Sigmoid colon (tissue), 4 donors: Measurements from ENCODE around the gene BCAS4.

DNA sequence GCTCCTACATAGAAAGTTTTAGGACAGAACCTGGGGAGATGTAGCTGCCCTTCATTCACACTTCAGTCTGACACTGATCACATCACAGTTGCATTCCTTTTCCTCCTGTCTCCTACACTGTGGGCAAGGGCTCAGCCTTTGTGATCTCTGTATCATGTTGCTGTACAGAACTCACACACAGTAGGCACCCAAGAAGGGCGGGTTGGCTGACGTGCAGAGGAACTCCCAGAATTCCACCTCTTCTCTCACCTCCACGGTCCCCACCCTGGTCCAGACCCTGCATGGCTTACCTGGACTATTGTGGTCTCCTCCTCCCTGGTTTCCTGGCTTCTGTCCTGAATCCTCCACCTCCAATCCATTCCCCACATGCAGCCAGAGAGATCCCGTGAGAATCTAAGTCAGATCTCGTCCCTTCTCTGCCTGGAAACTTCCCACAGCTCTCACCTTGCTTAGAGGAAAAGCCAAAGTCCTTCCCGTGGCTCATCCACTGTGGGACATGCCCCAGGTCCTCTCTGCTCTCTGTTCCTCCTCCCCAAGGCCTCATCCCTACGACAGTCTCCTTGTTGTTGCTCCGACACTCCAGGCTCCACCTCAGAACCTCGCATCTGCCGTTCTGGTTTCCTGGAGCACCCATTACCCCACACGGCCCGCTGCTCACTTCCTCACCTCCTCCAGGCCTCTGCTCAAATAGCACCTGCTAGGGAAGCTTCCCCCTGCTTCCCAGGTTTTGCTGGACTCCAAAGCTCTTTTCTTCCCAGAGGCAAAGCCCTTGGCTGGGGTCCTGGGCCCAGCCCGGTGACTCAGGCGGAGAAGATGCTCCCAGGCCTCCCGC lies 130.0 kb downstream of the CEBPB start:
- PRO-cap = no peak
- RAMPAGE, long total RNA, 4 experiments = no peak in any of the 4 experiments

DNA sequence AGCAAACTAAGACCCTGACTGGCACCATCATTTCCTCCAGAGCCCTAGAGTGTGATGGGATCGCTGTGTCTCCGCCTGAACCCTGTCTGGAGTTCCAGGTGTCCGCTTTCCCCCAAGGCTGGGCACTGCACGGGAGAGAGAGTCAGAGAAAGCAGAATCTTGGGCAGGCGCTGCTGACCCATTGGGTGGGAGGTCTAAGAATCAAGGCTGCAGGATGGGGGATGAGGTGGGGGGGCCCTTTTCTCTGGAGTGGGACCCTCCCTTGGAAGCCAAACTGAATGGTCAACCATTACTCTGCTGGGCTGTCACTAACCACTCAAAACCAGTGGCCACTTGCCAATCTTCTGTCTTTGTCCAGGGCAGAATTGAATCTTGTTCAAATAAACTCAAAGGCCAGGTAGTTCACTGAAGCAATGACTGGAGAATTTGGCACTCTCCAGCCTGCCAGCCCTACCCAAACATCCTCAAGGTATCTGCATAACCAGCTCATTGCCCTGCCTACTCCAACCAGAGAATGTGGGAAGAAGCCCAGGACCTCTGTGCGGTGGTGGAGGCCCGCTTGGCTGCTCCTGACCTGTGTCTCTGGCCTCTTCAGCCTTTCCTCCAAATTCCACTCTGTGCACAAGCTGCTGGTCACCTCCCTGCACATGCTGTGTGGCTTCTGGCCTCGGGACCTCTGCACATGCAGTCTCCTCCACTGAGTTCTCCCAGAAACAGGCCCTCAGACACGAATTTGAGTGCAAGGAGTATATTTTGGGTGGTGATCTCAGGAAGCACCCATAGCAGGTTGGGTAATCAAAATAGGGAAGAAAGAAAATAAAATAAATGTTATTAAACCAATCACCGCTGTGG lies 141.2 kb downstream of the CEBPB start:
- PRO-cap = no peak
- RAMPAGE, long total RNA, 4 experiments = no peak in any of the 4 experiments

DNA sequence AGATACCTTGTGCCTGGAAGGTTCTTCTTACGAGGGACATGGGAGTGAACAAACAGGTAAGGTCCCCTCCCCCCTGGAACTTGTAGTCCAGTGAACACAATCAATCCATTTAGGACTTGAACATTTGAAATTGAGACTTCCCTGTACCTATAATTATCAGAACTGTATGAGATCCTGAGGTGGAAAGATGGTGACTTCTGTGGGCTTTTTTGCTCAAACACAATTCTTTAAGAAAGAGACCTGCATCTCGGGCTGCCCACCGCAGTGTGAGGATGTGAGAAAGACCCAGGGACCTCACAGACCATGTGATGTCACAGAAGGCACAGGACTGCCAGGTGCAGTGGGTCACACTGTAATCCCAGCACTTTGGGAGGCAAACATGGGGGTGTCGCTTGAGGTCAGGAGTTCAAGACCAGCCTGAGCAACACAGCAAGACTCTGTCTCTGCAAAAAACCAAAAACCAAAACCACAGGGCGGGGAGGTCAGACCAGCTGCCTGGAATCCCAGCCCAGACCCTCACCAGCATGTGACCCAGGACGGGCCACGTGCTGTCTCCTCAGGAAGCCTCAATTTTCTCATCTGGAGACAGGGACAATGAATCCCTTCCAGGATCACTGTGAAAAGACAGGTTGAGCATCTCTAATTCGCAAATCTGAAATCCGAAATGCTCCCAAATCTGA lies 159.7 kb upstream of the PTPN1 start:
- PRO-cap = no peak
- RAMPAGE, long total RNA, 4 experiments = no peak in any of the 4 experiments

DNA sequence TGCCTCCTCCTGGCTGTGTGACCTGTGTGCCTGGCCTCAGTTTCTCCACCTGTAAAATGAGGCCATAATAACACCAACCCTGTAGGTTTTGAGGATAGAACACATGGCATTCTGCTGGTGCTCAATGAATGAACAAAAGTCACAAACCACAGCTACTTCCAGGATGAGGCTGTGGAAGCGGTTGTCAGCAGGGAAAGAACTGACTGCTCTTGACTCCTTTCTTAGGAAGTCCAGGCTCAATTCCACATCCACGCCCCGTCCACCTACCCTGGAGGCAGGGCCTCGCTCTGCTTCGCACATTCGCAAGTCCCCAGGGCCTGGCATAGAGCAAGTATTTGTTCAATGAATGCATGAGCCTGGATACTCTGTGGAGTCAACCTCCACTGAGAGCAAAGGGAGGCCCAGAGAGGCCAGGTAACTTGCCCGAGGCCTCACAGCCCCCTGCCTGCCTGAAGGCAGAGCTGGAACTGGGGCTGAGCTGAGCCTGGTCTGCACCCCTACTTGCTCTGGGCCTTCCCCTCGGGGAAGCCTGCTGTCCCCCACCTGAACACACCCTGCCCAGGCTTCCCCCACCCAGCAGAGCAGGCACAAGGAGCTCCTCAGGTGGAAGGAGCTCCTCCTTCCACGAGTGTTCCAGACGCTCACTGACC lies 119.5 kb upstream of the PTPN1 start:
- PRO-cap = no peak
- RAMPAGE, long total RNA, 4 experiments = no peak in any of the 4 experiments

- PRO-cap = no peak
- RAMPAGE, long total RNA, 4 experiments = no peak in any of the 4 experiments
Observed at GRCh38 chr20:50426726-50427636, 83.2 kb upstream of the PTPN1 start.

GRCh38 chr20:50450880-50452069 lies 58.9 kb upstream of the PTPN1 start:
- PRO-cap = no peak
- RAMPAGE, long total RNA, 4 experiments = no peak in any of the 4 experiments

GRCh38 chr20:50497935-50498543 lies 12.1 kb upstream of the PTPN1 start:
- PRO-cap = no peak
- RAMPAGE, long total RNA, 4 experiments = no peak in any of the 4 experiments

DNA sequence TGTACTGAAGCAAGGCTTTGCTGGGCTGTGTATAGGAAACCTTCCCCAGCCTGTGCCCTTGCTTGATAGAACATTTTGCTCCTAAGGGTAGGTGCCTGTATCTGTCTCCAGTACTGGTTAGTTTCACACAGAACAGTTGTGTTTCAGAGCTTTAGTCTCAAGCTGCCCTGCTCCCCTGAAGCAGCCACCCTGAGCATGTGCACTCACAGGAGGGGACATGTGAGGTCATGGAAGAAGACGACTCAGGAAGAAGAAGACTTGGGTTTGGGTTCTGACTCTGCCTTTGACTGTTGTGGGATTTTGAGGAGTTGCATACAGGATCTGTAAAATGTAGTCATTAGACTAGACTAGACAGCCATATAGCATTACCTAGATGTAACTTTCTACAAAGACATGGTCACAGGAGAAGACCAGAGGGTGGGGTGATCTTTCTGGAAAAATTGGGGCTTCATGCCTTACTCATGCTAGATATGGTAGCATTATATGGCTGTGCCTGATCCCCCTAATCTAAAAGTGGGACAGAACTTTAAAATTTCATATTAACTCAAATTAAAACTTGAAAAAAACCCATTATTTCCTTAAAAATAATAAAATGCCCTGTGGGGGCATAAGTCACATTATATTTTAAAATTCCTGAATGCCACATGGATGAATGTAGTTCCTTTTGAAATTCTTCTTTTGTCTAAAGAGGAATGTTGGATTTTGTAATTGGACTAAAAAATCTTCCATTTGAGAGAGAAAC lies 10.5 kb downstream of the PTPN1 start:
- PRO-cap = no peak
- RAMPAGE, long total RNA, 4 experiments = no peak in any of the 4 experiments

- PRO-cap = no peak
- RAMPAGE, long total RNA, 4 experiments = no peak in any of the 4 experiments
Observed at GRCh38 chr20:50562192-50563099, 52.3 kb downstream of the PTPN1 start.

DNA sequence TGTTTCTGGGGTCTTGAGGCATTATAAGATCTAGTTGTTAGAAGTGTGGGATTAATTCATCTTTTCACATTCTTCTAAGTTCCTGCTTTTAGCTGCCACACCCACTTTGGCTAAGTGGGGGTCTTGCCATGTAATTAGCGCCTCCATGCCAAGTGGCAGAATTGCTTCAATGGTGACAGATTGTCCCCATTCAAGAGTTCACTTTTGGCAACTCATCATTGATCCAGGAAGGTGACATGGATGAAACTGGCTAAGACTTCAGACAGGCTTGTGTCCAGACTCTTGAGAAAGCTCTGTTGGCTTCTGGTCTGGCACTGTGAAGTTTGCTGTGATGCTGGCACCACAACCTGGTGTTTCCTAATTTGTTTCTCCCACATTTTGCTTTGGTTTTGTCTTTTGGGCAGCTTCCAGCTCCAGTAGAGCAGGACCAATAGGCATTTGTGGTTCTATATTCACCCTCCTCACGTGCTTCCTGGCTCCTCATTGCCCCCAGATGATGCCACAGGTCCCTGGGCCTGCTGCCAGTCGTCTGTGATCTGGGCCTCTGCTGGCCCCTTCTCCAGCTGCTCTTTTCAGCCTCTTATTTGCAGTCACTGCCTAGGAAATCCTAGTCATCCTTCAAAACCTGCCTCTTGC lies 62.6 kb downstream of the PTPN1 start:
- PRO-cap = no peak
- RAMPAGE, long total RNA, 4 experiments = no peak in any of the 4 experiments

DNA sequence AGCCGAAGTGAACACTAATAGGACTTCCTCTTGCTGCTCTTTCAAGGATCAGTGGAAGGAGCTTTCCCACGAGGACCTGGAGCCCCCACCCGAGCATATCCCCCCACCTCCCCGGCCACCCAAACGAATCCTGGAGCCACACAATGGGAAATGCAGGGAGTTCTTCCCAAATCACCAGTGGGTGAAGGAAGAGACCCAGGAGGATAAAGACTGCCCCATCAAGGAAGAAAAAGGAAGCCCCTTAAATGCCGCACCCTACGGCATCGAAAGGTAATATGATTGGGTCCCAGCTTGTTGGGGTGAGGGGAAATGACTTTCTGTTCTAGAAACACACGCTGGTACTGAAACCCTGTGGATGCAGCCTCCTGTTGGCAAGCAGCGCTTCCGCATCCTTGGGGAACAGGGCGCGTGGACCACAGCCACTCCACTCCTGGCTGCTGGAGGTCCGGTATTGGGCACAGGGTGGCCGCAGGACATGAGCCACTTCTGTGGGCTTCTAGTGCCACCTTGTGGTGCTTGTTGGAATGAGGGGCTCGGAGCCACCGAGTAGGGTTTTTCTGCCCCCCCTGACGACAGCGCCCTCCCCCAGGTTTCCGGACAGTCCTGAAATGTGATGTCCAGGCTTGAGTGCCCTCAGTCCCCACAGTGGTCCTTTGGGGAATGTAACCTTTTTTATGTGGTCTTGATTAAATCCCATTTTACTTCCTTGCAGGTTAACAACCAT lies 69.6 kb downstream of the PTPN1 start:
- PRO-cap = no peak
- RAMPAGE, long total RNA, 4 experiments = no peak in any of the 4 experiments

GRCh38 chr20:50580908-50581630 lies 70.9 kb downstream of the PTPN1 start:
- PRO-cap = no peak
- RAMPAGE, long total RNA, 4 experiments = no peak in any of the 4 experiments

- PRO-cap = no peak
- RAMPAGE, long total RNA, 4 experiments = no peak in any of the 4 experiments
Observed at GRCh38 chr20:50625964-50626281, 65.4 kb downstream of the RIPOR3 start.

- PRO-cap = no peak
- RAMPAGE, long total RNA, 4 experiments = no peak in any of the 4 experiments
Observed at GRCh38 chr20:50635525-50636383, 55.6 kb downstream of the RIPOR3 start.

DNA sequence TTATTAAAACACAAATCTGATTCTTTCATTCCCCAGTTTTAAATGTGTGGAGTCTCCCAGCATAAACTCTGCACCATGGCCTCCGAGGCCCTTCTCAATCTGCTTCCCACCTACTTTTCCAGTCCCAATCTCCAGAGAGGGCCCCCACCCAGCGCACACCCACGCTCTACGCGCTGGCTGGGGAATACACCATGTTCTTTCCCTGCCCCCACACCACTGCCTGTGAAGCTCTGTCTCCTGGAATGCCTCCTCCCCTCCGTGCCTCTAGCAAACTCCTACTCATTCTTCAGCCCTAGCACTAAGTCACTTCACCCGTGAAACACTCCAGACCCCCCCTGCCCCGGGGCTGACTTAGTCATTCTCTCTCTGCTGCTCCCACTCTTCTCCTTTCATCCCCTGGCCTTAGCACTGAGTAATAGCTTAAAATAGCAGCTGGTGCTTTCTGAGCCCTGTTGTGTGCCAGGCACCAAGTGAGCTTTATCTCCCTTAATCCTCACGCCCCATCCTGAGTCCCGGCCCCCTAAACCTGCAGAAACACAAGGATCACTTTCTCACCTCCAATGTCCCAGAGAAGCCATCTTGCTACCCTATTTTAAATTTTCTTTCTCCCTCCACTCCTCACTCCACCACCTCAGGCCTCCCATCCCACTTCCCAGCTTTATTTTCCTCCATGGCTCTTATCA lies 6.5 kb upstream of the PARD6B start:
- PRO-cap = no peak
- RAMPAGE, long total RNA, 4 experiments = no peak in any of the 4 experiments

- PRO-cap = no peak
- RAMPAGE, long total RNA, 4 experiments = no peak in any of the 4 experiments
Observed at GRCh38 chr20:50727844-50728540, 3.4 kb upstream of the PARD6B start.

DNA sequence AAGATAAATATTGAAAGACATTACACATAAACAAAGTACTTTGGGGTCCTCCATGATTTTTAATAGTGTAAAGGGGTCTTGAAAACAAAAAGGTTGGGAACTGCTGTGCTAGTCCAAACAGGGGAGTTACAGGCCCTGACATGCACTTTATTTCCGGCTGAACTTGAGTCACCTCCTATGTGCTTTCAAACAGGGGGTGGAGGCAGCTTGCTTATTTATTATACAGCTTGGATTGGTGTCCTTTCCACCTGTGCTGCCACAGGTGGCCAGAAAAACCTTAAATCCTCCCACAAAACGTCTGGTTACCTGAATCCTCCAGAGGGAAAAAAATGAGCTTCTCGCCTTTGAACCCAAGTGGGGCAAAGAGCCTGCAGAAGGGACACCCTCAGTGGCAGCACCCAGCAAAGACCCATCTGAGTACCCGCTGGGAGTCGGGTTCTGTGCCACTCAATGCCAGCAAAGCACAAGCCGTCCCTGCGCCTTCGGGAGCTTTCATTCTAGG lies 1.7 kb upstream of the PARD6B start:
- PRO-cap = no peak
- RAMPAGE, long total RNA, 4 experiments = no peak in any of the 4 experiments

- PRO-cap = no peak
- RAMPAGE, long total RNA, 4 experiments = no peak in any of the 4 experiments
Observed at GRCh38 chr20:50745361-50746390, 14.3 kb downstream of the PARD6B start.

DNA sequence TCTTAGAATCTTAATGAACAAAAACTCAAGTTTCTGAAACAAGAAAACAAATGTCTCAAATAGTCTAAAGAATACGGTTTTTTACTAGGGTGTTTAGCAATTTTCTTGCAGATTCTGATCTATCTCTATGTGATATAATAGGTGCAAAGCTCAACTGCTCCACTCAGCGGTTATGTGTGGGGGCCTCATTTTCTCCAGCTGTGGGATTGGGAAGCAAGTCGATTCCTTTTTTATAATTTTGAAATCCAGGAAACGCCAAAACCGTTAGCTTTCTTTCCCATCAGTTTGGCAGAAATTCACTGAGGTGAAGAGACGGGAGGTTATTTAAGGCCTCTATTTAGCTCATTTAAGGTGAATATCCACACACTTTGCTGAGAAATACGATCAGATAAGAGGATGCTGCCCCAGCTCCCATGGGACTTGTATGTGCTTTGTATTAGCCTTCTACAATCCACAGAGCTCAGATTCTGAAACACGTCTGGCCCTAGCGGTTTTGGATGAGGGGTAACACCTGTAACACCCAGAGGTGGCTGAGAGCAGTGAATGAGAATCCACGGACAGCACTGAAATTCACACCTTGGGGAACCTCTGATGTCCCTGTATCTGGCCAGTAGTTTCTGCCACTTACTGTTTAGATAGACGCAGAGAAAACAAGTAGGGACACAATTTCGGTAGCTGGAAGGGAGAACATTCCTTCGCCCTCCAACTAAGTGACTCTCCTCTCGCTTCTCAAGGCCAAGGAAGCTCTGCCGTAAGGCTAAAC lies 6.6 kb upstream of the BCAS4 start:
- PRO-cap = no peak
- RAMPAGE, long total RNA, 4 experiments = no peak in any of the 4 experiments

DNA sequence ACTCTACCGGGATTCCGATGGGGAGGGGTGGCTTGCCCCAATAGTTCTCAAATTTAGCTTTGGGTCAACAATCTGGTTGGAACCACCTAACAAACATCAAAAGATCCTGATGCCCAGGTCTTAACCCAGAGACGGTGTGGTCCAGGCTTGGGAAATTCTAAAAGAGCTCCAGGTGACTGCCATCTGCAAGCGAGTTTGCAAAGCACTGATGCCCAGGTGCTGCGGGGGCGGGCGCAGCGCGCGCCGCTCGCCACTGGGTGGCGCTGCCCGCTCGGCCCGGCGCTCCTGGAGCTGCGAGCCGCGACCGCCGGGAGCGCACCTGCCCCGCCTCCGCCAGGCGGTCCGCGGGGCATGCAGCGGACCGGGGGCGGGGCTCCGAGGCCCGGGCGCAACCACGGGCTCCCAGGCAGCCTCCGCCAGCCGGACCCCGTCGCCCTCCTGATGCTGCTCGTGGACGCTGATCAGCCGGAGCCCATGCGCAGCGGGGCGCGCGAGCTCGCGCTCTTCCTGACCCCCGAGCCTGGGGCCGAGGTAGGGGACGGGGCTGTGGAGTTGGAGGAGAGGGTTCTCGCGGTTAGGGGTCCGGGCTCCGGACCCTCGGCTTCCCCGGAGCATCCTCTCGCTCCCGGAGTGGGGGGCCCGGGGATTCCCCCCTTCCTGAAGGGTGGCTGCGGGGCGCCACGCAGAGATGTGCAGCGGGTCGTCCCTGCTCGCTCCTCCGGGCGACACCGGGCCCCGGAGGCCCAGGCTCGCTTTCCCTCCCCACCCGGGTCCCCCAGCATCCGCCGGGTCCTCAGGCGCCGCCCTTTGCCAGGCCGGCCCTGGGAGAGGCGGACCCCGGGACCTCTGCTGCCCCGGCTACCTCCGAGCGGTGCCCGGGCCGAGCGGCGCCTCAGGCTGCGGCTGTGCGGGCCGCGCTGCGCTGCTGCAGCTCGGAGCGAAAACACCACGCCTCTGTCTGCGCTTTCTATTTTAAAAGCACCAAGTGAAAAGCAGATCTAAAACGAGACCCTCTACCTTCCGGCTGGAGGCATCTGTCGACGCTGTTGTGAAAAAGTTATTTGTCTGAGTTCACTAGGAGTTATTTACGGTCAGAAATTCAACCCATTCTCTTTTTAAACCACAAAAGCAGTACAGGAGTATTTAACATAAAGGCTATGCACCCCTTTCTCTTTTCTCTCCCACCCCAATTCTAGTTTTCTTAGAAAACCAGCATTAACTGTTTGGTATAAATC lies at the start of gene BCAS4:
Gene BCAS4, plus strand, starts transcription at position 419 of the 1,235 bp plus-strand sequence.
- PRO-cap = no peak
- RAMPAGE, long total RNA, 4 experiments = start-site peak on the plus strand in 2 of 4 experiments, centred at positions 371 to 385 of the sequence, 39 to 60 reads per replicate